Metastatic Liver Carcinoma in the Adrenal Gland (tissue), 2 donors: ENCODE results near the gene BEGAIN.

GRCh38 chr14:99947580-99948229 is 117.5 kb upstream of the EVL start:
- PRO-cap, 2 experiments: no peak in any of the 2 experiments

GRCh38 chr14:99974796-99975361 is 90.3 kb upstream of the EVL start:
- PRO-cap, 2 experiments: no peak in any of the 2 experiments

DNA sequence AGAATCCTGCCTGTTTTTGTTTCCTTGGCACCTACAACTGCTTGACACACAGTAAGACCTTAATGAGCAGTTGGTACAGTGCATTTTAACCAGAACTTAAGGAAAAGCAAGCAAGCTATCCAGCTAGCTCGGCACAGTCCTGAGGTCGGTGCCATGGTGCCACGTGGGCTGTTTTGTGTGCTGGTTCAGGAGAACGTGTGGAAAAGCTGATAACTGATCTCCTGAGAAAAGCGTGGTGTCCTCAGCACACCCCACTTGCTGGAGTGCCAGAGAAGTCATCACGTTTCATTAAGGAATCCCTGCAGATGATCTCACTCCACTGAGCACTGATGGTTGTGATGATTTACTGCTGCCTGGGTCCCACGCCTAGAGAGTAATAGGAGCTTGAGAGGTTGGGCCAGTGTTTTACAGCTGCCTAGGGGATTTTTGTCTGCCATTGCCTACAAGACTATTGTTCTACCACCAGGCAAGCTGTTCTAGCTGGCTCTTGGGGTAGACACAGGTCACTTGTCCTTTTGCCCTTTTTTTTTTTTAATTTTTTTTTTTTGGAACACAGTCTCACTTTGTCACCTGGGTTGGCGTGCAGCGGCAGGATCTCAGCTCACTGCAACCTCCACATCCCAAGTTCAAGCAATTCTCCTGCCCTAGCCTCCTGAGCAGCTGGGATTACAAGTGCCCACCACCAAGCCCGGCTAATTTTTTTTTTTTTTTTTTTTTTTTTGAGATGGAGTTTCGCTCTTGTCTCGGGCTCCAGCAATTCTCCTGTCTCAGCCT is 42.4 kb upstream of the EVL start:
- PRO-cap, 2 experiments: no peak in any of the 2 experiments

- PRO-cap, 2 experiments: no peak in any of the 2 experiments
These were observed 41.0 kb downstream of the EVL start for GRCh38 chr14:100106203-100106587.

DNA sequence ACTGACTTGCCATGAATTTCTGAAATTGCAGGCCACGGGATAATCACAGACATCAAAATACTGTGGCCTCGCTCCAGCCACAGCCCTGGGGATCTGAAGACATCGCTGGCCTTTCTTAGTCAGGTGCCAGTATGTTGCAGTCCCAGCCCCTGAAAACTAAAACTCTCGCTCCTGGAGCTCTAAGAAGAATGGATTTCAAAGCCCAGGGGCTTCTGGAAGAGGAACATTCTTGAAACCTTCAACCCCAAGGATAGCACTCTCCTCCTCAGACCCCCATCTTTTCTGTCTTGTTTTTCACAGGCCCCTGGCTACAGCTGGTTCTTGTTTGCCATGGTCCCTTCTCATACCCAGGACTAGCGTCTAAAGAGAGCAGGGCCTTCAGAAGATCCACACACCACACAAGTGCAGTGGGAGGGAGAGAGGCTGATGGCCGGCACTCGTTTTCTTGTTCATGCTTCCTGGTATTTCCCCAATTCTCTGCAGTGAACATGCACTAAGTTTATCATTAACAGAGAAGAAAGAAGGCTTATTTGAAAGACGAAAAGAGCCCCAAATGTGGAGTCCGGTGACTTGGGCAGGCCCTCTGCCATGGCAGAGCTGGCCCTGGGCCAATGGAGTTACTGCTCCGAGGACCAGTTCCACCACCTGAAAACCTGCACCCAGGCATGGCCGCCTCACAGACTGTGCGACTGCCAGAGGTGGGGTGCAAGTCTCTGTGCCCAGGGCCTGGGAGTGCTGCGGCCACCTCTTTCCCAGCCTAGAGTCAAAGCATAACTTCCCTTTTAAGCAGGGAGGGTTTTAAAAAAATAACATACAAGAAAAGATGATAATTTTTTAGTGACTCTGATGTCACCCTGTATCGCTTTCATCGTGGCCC is 25.0 kb downstream of the DEGS2 start:
- PRO-cap, 2 experiments: no peak in any of the 2 experiments

DNA sequence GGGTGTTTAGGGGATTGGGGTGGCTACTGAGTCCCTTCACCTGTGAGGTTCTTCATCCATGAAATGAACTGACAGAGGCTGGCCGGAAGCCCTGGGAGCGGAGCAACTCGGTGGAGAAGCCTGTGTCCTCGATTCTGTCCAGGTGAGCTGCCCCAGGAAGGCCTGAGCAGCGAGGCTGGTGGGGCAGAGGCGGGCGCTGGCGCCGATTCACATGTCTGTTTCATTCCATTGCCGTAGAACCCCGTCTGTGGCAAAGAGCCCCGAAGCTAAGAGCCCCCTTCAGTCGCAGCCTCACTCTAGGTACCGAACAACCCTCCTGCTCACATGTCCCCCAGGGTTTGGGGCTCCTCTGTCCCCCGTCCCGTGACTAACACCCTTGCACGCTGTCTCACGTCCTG is 21.9 kb downstream of the DEGS2 start:
- PRO-cap, 2 experiments: no peak in any of the 2 experiments

- PRO-cap, 2 experiments: no peak in any of the 2 experiments
These were observed 15.2 kb downstream of the DEGS2 start for GRCh38 chr14:100144095-100144825.

DNA sequence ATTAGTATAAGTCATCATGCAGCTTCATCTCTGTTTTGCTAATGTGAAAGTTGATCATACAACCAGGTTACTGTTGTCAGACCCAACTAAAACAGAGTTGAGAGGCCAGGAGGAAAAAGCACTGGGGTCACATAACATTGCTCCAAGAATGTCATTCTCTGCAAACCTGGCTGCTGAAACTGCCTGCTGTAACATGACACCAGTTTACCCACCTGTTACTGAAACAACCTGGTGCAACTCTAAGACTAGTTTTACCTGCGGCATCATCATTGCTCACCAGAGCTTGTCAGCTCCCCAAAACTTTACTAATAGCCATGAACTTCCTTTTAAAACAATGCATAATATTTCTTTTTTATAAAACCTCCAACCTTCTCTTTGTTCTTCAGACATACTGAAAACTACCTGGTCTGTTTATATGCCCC is 30.7 kb upstream of the DEGS2 start:
- PRO-cap, 2 experiments: no peak in any of the 2 experiments

GRCh38 chr14:100191948-100192608 is 32.6 kb upstream of the DEGS2 start:
- PRO-cap, 2 experiments: no peak in any of the 2 experiments

DNA sequence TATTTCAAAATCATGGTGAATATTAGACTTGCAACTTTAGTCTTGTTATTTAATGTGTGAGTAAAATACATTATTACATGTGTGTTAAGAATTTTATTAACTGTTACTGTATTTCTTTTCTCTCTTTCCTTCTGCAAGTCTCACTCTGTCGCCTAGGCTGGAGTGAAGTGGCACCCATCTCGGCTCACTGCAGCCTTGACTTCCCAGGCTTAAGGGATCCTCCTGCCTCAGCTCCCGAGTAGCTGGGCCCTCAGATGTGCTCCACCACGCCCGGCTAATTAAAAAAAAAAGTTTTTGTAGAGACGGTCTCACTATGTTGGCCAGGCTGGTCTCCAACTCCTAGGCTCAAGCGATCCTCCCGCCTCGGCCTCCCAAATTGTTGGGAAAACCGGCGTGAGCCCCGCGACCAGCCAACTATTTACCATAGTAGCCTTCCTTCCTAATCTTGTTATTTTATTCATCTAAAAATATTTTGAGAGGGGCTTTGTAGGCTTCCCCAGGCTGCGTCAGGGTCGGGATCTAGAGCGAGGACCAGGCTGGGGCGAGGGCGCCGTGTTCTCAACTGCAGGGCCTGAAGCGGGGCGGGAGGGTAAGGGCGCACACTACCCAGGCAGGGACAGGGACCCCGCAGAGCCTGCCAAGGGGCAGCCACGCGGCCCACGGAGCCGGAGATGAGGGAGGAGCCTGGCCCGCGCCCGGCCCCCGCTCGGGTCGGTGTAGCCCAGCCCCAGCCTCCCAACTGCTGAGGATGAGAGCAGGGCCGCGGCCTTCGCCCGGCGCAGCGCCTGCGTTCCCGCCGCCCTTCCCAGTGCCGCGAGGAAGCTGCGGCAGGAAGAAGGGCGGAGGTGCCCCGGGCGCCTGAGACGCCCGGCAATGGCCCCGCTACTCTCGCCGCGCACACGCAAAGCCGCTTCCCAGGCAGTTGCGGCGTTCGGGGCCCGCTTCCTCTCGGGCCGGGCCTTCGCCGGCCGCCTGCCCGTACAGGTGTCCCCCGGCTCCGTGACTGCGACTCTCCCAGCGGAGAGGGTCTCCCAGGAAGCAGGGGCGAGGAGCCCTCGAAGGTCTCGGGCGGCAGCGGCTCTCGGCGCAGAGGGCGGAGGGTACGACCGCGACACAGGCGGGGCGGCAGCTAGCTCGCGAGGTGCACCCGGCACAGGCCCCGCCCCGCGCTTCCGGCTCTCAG is 25.1 kb upstream of the YY1 start:
- PRO-cap, 2 experiments: peak in 2 of 2 experiments; most common plus-strand start position 745 of the sequence (in 2); most common minus-strand start position 1,115 of the sequence (in 2)

GRCh38 chr14:100424587-100425024 is 48.3 kb downstream of the WDR25 start:
- PRO-cap, 2 experiments: no peak in any of the 2 experiments

GRCh38 chr14:100439157-100439782 is 63.0 kb downstream of the WDR25 start:
- PRO-cap, 2 experiments: no peak in any of the 2 experiments

DNA sequence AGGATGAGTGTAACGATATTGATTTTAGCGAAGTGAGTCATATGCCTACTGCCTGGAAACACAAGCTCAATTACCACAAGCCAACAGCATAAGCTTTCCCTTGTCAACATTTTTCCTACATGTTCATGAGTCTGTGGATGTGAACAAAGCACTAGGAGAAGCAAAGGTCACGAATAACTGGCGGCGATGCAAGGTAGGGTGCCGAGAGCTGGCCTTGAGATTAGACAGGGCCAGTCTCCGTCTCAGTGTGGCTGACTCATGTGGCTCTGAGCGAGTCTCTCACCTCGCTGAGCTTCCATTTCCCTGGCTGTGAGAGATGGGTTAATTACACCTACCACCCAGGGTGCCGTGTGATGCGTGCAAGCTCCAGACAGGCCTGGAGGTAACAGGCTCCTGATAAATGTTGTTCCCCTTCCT is 100.1 kb downstream of the WDR25 start:
- PRO-cap, 2 experiments: no peak in any of the 2 experiments

GRCh38 chr14:100486340-100486656 is 100.9 kb downstream of the BEGAIN start:
- PRO-cap, 2 experiments: no peak in any of the 2 experiments

DNA sequence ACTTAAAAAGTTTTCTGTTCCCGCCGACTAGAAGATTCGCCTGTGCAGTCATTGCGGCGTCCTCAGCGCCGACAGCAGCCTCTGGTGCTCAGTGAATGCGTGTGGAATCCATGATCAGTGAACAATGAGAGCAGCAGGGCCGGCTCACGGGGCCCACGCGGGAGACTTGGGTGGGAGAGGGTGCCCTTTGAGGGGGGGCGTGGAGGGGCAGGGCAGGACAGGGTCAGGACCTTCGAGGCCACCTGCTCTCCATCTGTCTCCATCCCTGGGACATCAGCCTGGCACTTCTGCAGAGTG is 24.4 kb downstream of the BEGAIN start:
- PRO-cap, 2 experiments: no peak in any of the 2 experiments

DNA sequence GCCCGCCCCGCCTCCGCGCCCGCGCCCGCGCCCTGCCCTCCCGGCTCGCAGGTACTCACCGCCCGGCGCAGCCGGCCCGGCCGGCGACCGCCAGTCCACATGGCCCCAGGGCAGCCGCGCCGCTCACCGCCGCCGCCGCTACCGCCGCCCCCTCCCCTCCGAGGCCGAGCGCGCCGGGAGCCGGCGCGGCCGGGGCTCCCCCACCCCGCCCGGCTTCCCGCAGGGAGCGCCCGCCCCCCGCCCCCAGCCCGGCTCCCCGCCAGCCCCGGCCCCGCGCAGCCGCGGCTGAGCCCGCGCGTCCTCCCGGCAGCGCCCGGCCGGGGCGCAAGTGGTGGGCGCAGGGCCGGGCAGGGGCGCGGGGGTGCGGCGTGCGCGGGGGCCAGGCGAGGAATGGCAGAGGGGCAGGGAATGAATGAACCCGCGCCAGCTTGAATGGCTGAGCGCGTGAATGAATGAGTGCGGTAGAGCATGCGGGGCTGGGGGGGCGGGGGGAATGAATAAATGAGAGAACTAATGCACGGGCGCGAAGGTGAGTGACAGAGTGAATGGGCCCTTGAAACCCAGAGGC is at the start of gene BEGAIN:
Gene BEGAIN, minus strand, starts transcription at position 228 of the 568 bp plus-strand sequence.
- PRO-cap, 2 experiments: no peak in any of the 2 experiments

DNA sequence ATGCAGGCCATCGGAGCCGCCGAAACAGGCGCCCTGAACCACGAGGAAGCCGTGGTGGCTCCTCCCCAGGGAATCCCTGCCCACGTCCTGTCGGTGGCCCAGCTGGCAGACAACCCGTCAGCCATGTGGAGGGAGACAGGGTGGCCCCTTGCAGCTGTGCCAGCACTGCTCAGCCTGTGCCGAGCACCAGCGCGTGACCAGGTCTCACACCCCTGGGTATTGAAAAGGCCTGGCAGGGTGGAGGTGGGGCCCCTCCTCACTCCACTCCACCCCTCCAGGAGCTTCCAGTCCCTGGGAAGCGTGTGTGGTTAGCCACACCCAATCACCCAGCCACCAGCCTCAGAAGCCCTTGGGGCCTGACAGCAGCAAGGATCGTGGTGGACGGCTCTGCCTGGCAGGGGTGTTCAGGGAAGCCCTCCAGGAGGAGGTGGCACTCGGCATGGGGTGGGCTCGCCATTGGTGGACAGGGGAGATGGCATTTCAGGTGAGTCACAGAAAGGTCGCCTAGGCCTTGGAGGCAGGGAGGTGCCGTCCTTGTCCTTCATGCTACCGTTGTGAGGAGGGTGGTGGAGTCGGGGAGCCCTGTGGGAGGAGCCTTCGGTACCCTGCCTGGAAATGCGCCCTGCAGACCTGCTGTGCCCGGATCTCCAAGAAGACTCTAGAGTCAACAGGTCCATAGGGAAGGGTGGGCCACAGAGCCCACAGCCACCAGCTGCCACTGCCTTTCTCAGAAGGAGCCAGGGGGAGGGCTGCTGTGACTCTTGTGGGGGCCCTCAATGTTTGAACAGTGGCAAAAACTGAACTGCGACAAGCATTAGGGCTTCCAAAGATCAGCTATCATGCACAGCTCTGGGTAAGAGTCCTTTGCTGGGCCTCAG is 12.2 kb upstream of the DLK1 start:
- PRO-cap, 2 experiments: no peak in any of the 2 experiments

DNA sequence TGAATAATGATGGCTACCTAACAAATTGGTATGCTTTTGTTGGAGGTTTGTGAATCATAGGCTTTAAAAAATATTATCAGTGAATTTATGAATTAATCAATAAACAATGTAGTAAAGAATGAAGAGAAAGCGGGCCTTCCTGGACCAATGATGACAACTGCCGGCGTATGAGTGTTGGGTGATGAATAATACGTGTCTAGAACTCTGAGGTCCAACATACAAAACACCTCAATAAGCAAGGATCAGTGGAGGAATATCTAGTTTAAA is 68.4 kb upstream of the RTL1 start:
- PRO-cap, 2 experiments: no peak in any of the 2 experiments

DNA sequence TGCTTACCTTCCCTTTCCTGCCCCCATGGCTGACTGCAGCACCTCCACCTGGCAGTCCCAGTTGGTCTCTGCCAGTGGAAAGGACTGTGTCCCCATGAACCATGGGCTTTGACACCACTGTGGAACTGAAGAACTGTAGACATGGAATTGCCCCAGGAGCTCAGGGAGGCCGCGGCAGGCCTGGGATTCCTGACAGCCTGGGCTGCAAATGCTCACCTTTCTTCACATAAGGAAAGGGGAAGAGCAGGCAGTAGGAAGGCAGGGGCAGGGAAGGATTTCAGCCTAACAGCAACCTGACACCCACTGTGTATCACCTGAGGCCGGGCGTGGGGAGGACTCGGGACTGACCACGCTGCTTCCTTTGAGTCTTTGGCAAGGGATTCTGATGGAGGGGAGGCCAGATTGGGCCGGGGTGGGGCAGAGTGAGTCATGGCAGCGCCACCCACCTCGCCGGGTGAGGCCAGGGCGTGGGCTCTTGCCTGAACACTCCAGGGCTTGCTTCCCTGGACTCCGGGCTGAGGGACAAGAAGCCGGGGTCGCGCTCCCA is 247.6 kb upstream of the RTL1 start:
- PRO-cap, 2 experiments: no peak in any of the 2 experiments

GRCh38 chr14:101442481-101443111 is 318.9 kb upstream of the PPP2R5C start:
- PRO-cap, 2 experiments: no peak in any of the 2 experiments